Ishikawa (cell line): ENCODE measurements around the genes PRRT3 and ATG7.

GRCh38 chr3:9934447-9934826 lies 803 bp downstream of the CRELD1 start:
- RRBS: no CpG with 5 or more reads among the region's 8 CpGs

DNA sequence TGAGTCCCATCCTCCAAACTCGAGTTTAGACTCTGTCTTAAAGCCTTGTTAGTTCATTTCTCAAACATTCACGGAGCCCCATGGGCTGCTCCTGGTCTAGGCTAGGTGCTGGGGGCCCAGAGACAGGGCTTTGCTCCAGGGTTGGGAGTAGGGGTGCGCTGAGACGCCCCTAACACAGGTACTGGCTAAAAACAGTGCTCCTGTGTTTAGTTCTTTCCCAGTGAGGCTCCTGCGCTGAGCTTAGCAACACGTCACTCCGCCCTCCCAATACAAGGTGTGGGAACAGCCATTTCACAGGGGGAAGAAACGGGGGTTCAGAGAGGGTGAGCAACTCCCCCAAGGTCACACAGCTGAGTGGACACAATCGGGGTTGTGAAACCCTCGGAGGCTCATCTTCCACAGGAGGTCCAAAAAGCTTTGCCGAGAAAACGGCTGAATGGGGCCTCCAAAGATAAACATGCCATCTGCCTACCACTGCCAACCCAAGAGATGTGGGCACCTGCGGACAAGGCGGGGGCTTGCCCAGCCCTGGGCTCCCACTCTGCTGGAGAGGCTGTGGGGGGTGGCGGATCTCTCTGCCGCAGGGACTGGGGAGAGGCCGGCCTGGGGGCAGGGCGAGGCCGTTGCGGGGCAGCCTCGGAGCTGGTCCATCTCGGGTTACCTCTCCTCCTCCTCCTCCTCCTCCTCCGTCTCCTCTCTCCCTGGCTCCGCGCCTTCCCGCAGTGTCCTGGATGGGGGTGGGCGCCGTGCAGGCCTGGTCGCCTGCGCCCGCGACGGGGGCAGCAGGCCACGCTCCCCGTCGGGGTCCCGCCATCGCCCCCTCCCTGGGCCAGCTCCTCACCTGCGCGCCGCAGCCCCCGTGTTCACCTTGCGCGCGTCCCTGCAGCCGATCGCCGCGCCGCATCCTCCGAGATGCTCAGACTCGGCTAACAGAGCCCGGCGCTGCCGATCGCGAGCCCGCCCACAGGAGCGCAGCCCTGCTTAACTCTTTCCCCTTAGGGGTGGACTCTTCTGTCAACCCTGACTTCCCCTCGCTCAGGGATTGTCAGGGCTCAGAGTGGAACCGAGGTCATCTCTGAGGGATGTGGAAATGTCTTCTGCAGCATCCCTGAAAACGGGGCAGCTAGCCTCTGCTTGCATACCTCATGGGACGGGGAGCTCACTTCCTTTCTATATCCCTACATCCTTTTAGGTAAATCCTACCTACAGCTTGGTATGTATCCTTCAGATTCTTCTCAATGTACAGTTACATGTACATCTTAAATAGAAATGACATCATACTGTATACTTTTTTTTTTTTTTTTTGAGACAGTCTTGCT lies at the start of gene PRRT3:
Gene PRRT3, minus strand, starts transcription at position 928 of the 1,319 bp plus-strand sequence.
- RRBS: 2% methylated on average over 4 of the region's 63 CpGs

DNA sequence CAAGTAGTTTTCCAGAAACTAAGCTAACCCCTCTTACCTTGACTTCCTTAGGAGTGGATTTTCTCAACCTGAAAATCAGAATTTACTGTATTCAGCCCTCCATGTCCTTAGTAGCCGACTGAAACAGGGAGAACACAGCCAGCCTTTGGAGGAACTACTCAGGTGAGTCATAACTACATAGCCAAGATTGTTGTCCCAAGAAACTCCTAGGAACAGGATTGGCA lies 22.4 kb downstream of the FANCD2OS start:
- RRBS: no CpG with 5 or more reads among the region's 1 CpG

DNA sequence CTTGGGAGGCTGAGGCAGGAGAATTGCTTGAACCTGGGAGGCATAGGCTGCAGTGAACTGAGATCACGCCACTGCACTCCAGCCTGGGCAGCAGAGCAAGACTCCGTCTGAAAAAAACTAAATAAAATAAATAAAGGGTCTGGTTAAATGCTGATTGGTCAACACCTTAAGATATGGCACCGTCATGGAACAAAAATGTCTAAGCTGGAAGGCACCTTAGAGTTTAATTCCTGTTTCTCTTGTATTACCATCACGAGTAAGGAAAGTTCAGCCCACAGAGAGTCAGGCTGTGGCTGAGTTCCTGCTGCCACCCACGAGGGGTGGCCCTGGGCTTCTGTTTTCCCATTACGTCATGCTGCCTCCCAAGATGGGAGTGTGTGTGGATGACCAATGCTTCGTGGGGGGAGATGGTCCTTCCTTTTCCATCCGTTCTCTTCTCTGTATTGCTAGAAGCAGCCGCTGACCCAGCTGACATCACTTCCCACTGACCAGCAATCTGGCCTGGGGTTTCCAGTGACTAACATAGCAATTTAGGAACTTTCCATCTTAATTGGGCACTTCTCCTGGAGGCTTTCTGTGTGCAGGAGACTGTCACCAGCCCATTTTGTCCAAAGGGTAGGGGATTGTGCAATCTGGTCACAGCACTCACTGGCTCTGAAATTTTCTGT lies 9.1 kb downstream of the IRAK2 start:
- RRBS: no CpG with 5 or more reads among the region's 9 CpGs

DNA sequence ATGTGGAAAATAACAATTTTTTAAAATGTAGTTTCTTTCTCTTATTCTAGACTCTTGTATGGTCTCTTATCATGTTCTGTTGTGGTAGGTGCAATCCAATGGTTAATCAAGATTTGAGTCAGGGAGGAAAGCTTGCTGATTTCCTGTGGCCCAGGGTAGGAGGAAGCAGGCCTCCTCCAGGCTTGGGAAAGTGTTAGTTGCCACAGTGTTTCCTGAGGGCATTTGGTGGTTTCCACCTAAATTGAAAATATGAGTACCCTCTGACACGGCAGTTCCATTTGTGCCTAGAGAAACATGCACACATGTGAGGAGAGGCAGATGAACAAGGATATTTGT lies 19.7 kb upstream of the TATDN2 start:
- RRBS: no CpG with 5 or more reads among the region's 1 CpG

DNA sequence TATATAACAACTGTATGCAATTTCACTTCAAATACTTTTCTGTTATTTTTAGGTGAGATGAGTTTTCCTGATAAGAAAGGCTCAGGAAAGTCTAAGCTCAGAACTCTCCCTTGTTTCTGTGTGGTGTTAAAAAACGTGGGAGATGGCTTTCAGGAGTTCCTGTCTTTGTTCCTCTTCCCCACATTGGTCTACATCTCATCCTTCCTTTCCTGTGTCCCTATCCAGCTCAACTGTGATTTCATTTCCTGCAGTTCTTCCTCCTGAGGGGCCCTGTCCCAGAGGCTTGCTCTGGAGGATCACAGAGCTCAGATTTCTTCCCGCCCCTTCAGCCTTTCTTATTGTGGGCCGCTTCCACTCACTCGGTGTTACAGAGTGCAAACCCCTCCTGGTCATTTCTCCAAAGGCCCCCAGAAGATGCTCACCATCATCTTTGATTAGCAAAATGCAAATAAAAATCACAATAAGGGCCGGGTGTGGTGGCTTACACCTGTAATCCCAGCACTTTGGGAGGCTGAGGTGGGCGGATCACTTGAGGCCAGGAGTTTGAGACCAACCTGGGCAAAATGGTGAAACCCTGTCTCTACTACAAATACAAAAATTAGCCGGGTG lies 11.1 kb downstream of the SEC13 start:
- RRBS: no CpG with 5 or more reads among the region's 7 CpGs

GRCh38 chr3:10319939-10320865 lies 710 bp downstream of the SEC13 start:
- RRBS: no CpG with 5 or more reads among the region's 20 CpGs

DNA sequence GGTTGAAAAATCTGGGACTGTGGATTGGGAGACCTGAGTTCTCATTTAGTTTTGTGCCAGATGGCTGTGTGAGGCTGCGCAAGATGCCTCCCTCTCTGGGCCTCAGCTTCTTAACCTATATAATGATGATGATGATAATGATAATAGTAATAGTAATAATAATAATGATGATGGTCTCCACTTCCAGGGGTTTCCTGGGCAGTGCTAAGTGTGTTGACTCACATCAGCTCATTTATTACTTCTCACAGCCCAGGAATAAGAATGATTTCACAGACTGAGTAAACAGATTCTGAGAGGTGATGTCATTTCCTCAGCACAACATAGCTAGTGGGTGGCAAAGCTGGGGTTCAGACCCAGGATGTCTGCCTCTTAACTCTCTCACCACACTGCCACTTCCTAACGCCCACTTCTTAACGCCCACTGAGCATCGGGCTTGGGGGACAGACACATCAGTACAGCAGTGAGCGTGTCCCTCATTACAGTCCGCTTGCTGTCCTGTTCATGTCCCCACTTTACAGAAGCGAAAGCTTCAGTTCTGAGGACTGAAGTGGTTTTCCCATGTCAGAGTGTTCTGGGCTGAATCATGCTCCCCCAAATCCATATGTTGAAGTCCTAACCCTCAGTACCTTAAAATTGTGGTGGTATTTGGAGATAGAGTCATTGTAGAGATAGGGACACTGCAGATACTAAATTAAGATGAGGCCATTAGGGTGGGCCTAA lies 68.1 kb downstream of the ATP2B2 start:
- RRBS: no CpG with 5 or more reads among the region's 7 CpGs

DNA sequence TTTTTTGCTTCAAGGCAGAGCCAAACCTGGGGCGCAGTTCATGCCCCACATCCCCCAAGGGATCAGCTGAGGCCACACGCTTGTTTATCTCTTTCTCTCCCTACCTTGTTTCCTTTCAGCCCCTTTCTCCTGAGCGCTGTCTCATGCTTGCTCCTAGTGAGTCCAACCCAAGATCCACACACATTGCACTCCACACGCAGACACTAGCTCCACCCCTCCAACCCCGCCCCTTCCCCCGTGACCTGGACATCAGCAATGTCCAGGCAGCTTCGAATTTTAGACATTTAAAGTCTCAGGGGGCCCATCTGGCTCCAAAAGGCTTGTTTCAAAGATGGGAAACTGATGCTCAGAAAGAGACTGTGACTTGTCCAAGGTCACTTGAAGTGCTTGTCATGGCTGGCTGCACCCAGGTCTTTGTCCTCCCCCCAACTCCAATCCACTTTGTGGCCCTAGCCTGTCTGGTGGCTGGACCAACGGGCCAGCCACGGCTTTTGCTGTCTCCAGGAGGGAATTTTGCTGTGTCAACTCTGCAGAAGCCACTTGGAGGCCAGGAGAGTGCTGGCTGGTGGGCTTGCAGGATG lies 8.8 kb downstream of the ATP2B2 start:
- RRBS: no CpG with 5 or more reads among the region's 9 CpGs

DNA sequence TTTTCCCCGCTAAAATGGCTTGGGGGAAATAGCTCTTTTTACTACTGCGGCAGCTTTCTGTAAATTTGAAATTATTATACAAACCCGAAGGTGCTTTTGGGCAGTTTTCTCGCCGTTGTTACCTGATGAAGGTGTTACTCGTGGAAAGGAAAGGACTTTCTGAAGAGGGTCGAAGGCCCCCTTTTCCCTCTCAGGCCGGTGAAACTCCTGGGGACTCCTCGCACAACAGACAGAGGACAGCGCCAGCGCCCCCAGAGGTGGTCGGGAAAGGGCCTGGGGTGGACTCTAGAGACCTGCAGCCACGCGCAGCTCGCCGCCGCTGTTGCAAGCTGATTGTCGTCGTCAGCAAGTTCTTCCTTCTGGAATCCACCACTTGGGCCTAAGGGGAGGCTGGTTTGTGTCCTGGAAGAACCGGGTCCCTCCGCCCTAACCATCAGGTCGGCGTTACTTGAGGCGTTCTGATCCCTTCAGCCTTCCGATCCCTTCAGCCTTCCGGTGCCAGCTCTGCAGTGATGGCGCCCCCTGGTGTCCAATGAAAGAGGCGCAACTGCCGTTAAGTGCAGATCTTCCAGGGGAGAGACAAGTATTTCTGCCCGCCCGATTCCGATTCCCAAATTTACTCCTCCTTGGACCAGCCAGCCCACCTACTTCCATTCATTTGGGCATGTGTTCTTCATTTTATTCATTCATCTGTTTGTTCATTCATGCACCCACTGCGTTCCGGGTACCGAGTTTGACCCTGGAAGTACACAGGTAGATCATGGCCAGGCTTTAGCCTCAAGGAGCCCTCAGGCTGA lies 77.3 kb upstream of the SLC6A11 start:
- RRBS: 3% methylated on average over 6 of the region's 35 CpGs

GRCh38 chr3:11095921-11097209 lies 57.9 kb upstream of the HRH1 start:
- RRBS: no CpG with 5 or more reads among the region's 32 CpGs

DNA sequence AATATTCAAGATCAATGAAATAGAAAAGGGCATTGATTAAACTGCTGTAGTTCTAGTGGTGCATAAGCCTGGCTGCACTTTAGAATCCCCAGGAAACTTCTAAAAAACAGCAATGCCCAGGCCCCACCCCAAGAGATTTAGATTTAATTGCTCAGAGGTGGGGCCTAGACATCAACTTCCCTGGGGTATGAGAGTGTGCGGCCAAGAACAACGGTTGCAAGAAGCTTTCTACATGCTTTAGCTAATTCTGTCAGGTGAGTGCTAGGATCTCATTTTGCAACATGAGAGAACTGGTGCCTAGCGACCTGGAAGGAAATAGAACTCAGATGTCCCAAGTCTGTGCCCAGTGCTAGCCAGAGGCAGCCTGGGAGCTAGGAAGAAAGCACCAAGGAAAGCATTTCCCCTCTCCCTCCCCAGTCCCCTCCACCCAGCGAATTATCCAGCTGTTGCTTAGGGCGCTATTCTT lies 23.0 kb upstream of the HRH1 start:
- RRBS: no CpG with 5 or more reads among the region's 5 CpGs

DNA sequence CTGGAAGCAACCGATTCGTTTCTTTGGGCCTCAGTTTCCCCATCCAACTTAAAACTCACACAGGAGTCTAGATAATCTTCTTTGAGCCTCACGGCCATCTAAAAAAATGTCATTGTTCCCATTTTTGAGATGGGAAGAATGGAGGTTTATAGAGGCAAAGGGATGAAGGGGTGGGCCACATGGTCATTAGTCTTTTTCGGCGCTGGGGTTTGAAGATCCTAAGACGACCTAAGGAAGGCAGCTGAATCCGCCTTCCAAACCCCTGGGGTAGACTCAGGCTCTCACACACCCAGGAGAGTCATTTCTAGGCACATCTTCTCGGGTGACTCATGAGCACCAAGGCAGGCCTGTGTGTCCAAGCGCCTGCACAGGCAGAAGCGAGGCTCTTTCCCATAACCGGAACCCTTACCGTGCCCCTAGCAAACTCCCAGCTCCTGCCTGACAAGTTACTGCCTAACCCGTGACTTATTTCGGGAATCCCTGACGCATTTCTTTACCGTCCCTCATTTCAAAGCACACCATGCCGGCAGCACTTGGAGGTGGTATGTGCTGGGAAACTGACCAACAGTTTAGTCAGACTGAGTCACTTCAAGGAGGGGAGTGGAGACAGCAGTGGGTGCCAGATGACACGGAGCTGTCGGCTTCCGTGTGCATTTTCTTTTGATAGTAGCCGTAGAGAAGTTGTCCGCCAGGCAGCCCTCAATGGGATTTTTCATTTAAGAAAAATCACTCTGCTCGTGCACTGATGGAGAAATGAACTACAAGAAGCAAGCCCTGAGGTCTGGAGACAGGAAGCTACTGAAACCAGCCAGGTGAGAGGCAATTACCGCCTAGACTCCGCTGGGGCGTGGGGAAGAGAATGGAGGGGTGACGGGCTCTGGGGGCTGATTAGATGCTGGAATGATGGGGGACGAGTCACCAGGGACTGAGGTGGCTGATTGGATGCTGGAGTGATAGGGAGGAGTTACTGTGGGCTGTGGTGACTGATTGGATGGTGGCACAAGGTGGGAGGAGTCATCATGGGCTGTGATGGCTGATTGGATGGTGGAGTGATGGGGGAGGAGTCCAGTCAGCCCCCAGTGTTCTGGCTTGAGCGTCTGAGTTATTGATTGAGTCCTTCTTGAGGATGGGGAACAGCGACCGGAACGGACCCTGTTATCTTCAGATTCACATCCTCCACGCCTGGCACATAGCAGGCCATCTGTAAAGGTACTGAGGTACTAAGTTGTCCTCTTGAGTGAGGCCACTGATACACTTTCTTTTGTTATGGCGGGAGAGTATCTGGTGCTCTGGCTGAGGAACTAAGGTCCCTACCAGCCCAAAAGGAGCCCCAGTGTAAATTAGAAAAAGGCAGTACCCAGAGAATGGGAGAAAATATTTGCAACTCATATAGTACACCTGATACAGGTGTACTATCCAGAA lies 17.2 kb upstream of the HRH1 start:
- RRBS: 9% methylated on average over 4 of the region's 34 CpGs

DNA sequence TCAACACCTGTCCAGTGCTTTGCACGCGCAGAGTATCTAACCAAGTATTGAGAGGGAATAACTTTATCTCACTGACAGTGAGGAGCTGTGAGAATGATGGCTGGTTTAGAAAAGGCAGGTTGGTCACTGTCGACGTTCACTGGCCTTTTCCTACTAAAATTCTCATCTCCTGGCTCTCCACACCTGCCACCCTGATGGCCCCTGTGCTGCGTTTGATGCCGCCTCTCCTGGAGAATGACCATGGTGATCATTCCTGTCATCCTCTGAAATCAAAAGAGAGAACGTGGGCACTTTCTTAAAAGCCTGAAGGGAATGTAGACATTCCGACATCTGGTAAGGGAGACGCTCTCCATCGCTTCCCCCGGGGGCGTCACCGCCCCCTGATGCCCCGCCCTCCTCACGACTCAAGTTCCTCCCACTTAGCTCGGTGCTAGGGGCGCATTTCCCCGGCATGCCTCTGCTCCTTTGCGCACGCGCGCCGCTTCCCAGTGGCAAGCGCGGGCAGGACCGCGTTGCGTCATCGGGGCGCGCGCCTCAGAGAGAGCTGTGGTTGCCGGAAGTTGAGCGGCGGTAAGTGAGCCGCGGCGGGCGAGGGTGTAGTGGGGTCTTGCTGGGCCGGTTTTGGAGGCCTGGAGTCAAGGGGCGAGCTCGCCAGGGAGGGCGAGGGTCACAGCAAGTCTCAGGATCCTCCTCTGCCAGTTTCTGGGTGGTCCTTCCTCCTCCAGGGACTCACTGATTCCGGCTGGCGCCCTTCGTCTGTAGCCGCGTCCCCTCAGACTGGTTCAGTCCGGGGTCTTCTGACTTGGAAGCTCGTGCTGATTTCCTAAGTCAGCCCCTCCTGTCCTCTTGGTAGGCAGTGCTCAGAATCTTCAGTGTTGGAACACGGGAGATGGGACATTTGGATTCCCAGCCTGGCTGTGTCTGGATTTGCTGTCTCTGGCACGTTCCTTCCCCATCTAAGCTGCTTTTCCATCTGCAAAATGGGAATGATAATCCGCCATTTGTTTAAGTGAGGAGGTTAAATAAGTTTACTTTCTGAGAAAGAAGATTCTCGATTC lies at the start of gene ATG7:
Gene ATG7, plus strand, starts transcription at position 537 of the 1,058 bp plus-strand sequence.
- RRBS: 2% methylated on average over 32 of the region's 54 CpGs

DNA sequence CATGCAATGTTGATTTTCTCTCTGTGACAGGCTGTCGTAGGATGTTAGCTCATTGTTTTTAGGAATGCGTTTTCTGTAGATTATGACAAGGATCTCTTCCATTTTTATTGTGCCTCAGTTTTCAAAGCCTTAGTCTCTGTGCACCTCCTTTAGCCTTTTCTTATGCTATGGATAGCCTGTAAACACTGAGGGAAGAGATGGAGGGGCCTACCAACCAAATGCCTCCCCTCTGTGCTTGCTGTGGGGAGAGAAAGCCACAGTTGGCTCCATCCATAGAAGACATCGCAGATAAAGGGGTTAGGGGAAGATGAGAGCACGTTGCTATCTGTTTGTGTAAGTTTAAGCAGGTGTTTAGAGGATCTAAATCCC lies 164.9 kb downstream of the ATG7 start:
- RRBS: no CpG with 5 or more reads among the region's 4 CpGs

GRCh38 chr3:11454006-11454688 lies 181.9 kb downstream of the ATG7 start:
- RRBS: no CpG with 5 or more reads among the region's 5 CpGs

DNA sequence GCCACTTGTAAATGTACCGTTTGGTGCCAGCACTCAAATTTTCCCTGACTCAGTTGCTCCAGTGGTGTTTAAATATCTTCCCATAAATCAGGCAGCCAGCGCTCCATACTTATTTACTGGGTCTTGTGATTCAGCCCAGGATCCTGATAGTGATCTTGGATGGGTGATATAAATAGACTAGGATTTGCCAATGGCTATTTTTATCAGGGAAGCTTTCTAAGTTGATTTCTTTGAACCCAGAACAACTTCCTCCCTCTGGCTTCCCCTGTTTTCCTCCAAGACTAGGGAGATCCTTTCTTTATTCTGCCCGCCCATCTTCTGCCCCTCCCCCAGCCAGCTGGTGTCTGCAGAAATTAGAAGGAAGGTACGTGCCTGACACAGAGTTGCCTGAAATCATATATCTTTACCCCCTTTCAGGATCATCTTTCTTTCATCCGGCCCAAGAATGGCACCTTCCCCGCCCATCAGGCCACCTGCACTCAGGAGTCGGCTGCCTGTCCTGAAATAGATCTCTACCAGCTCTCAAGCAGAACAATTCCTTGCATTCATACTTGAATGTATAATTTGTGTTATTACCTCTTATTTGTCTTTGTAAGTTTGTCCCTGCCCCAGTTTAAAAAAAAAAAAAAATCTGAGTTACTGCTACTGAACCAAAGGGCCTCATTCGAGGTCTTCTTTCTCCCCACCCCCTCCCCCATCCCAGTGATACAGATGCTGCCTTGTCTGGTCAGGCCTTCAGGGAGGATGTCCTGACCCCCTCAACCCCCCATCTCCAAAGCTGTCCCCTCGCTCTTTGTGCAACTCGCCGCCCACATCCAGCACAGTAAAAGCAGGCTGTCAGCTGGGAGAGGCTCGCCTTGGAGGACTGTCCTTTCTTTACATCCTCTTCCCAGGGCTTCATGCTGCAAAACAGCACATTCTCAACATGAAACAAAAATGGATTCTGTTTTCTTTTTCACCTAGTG lies 133.7 kb downstream of the VGLL4 start:
- RRBS: no CpG with 5 or more reads among the region's 12 CpGs

DNA sequence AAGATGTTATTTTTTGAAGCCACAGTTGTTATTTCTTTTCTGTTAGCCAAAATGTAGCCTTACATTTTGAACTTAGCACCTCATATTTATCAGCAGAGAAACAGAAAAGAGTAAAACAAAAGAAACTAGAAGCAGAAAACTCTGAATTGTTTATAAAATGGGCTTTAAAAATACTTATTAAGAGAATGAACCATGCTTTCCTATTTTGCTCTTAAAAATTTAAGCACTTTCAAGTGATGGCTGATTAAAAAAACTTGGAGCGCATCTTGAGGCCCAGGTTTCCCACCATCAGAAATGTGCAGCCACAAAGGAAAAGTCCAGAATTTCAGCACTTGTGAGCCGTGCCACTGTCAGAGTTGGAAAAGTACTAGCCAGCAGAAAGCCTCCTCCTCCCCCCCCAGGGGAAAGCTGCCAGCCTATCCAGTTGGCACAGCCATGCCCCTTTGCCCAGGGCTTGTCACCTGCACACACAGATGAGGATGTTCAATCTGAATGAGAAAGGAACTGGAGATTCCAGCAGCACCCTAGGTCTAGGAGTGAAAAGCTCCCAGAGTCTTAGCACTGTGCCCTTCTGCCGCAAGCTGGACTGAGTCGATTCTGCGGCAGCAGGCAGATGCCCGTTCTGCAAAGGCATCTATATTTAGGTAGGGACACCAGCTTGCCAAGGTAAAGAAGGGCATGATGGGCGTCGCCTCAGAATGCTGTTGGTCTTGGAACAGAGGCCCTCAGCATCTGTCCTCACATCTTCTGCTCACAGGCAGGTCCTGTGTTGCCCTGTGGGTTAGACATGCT lies 109.8 kb downstream of the VGLL4 start:
- RRBS: no CpG with 5 or more reads among the region's 8 CpGs

- RRBS: no CpG with 5 or more reads among the region's 21 CpGs
Measured at GRCh38 chr3:11634007-11634924, 9.4 kb downstream of the VGLL4 start.

- RRBS: no CpG with 5 or more reads among the region's 12 CpGs
Measured at GRCh38 chr3:11718300-11718931, 74.7 kb upstream of the VGLL4 start.